ENCODE measurements around a stretch of chr6.

GRCh38 chr6:38155662-38156475, 336.3 kb downstream of the ZFAND3 start:
- PRO-cap: no peak

DNA sequence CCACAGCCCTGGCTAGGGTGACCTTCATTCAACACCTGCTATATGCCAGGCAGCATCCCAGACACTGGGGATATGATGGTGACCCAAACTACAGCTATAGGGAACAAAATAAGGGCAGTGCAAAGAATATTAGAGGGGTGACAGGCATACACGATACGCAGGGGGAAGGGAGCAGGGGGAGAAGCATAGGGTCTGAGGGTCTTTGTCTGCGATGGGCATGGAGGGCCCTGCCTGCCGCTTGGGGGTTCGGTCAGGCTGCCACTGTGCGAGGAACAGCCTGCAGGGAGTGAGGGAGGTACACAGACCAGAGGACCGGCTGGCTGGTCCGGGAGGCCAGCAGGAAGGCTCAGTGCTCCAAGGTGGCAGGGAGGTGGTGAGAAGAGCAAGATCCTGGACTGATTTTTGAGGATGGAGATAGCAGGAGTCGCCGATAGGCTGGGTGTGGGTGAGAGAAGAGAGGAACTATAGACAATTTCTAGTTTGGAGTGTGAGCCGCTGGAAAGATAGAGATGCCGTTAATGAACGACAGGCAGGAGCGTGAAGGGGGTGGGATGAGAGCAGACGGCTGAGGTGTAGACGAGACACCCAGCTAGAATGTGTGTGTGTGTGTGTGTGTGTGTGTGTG, 338.4 kb downstream of the ZFAND3 start:
- PRO-cap: no peak

DNA sequence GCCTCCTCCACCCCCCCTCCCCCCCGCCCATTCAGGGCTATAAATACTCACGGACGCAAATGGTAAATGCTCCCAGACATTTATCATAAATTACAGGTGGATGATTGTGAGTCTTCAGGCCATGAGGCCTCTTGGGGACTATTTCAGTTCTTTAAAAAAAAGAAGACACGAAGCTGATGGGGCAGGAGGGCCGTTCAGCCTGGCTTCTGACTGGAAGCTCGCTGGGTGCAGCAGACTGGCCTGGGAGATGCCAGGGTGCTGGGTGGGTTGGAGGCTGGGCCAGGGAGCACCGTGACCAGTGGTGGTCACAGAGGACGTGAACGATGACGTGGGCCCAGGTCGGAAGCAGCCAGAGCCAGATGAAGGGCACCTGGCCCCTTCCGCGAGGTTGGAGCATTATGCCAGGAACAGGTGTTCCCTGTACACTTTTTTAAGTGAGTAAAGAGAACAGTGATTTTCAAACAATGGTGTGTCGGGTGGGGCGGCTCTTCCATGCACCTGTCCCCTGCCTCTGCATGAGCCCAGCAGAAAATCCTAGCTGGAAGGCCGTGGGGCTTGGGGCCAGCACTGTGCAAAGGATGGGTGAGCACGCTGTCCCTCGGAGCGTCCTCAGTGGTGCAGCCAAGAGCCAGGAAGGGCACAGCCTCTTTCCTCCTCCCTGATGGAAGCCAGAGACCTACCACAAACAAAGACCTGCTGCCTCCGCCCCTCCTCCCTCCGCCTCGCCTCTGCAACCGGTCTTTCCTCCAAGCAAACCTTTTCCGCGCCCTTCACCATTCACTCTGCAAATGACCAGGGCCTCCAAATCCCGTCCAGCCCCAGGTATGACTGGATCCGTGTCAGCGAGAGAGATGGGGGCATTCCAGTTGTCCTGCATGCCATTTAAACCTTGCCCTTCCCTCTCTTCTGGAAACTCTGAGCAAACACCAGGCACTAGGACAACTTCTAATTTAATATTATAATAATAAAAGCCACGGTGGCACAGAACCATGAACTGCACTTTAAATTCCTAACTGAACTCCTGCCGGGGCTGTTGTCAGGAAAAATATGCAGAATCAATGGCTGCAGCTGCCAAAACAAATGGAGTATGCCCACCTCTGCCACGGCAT, 350.6 kb downstream of the ZFAND3 start:
- PRO-cap: no peak

GRCh38 chr6:38357788-38358533, 281.8 kb downstream of the BTBD9 start:
- PRO-cap: no peak

GRCh38 chr6:38443512-38444566, 195.9 kb downstream of the BTBD9 start:
- PRO-cap: no peak

- PRO-cap: no peak
Observed at GRCh38 chr6:38503238-38504237, 136.2 kb downstream of the BTBD9 start.

GRCh38 chr6:38699805-38700629, 2.9 kb downstream of the GLO1 start:
- PRO-cap: no peak

- PRO-cap: no peak
Observed at GRCh38 chr6:39115358-39115796, 391 bp upstream of the SAYSD1 start.

DNA sequence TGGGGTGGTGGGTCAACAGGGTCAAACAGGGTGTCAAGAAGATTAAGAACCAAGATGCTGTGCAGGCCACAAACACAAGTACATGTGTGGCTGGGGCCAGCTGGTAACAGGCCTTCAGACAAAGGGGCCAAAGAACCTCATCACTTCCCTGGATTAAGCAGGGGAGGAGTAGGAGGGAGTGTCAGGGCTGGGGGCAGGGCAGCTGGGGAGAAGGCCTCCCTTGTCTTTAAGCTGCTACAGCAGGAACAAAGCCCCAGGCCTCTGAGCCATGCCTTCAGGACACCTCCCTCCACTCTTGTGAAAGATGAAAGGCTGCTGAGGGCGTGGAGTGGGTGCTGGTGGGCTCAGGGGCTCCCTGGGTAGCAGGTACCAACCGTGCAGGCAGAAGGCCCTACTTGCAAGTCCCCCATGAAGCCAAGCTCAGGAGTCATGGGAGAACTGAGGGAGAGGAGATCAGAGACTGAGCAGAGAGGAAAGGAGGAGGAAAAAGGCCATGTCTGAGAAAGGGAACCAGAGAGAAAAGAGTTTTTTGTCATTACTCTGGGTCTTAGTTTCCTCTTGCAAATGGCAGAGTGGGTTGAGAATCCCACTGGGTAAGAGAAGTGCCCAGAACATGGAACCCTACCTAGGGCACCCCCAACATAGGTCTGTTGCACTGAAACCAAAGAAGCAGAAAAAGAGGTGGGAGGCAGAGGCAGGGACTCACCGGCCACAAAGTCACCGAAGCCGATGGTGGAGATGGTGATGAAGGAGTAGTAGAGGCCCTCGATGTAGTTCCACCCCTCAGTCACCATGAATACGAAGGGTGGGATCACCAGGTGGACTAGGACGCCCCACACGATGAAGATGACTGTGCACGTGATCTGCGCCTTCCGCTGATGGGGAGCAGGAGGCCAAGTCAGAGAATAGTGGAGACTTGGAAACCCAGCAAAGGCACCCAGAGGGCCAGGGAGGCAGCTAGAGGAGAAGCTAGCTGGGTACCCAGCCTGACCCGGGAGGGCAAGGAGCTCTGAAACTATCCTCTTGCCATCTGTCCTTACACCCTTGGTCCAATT, 35.5 kb downstream of the KCNK5 start:
- PRO-cap: no peak

GRCh38 chr6:39203520-39204516, 25.5 kb downstream of the KCNK5 start:
- PRO-cap: no peak

- PRO-cap: no peak
Observed at GRCh38 chr6:39226139-39226482, 3.2 kb downstream of the KCNK5 start.

GRCh38 chr6:39281117-39281907, 32.9 kb downstream of the KCNK17 start:
- PRO-cap: no peak

GRCh38 chr6:39812286-39813387, 20.5 kb downstream of the DAAM2 start:
- PRO-cap: no peak

DNA sequence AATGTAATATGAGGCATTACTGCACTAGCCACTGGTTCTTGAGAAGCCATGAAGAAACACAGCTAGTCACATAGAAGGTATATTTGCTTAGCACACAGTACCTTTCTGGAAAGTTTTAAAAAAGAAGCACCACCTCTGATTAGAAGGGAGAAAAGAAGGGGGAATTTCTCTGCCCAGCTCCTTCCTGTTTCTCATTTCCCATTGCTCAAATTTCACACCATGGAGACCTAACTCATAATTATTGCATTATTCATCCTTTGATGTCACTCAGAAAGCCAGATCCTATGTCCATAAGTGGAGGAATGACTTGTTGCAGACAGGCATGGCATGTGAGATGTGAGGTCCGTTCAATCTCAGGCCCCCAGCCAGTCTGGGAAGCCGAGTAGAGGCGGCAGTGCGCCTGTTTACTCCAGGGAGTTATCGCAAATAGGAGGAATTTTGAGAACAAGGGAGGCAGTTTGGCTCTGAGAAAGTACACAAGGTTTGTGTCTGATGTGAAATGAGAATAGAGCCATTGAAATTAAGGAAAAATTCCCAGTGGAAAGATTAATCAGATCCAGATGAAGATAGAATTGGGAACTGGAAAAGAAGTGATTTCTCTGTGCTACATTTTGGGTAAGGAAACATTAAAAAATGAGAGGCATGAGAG, 26.9 kb upstream of the MOCS1 start:
- PRO-cap: no peak

DNA sequence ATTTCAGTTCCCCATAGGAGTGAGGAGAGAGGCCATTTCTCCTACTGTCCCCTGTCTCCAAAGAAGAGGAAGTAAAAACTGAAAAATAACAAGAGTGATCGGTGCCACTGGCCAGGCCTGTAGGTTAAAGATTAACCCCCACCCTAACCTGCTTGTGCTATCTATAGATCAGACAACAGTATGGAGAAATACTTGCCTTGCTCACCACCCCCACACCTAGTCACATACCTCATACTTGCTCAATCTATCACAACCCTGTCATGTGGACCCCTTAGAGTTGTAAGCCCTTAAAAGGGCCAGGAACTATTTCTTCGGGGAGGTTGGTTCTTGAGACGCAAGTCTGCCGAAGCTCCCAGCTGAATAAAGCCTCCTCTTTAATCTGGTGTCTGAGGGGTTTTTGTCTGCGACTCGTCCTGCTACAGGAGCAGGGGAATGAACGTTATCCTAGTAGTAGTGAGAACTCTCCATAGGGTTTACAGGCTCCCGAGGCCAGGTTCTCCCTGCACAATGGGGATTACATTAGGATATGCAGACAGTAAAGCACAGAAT, 204.2 kb upstream of the MOCS1 start:
- PRO-cap: no peak

DNA sequence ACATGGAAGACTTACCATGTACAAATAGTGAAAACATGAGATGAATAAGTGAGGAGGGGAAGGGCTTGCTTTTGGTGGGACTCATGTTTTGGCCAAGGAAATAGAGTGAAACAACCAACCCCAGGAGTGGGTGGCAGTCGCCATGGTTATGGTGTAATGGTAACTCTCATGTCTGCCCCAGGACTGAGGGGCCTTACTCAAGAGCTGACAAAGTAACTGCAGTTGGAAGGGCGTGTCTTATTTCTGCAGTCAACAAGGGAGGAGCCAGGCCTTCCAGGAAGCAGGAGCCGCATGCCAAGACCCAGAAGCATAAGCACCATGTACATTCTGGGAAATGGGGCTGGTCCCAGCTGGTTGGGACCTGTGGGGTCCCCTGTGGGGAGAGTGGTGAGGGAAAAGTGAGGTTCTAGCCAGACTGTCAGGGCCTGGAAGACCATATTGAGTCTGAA, 108.4 kb downstream of the UNC5CL start:
- PRO-cap: no peak

GRCh38 chr6:40996445-40997271, 42.4 kb downstream of the UNC5CL start:
- PRO-cap: no peak

DNA sequence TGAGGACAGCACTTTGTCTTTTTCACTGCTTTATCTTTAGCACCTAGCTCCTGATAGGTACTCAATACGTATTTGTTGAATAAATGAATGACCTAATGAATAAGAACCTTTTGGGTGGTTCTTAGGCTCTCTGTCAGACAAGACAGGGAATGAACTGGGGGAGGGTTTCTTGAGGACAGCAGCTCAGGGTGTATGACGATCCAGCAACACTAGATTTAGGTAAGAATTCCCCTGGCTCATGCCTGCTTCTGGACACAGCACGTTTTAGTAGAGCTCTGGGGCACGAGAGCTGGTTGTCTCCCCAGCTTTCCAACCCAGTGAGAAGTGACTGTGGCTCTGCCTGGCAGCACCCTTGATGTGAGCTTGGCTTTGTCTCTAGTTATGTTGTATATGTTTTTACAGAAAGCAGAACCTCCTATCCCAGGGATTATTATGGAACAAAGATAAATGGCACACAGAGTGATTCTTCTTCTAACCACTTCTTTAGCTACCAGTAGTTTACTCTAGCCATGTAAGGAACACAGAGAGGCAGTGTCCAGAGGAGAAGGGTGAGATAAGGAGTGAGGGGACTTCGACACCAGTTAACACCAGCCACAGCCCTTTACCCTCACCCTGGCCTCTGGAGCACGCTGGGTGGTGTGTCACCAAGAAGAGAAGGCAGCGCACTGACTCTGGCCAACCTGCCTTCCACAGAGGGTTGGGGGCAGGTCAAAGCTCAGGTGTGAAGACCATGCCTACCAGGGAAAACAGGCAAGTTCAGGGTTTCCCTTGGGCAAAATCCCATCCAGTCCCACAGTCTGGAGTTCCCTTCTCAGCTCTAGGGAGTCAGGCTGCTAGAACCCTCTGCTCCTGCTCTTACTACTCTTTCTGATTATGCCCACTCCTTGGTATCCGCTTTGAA, 3.9 kb downstream of the APOBEC2 start:
- PRO-cap: no peak

DNA sequence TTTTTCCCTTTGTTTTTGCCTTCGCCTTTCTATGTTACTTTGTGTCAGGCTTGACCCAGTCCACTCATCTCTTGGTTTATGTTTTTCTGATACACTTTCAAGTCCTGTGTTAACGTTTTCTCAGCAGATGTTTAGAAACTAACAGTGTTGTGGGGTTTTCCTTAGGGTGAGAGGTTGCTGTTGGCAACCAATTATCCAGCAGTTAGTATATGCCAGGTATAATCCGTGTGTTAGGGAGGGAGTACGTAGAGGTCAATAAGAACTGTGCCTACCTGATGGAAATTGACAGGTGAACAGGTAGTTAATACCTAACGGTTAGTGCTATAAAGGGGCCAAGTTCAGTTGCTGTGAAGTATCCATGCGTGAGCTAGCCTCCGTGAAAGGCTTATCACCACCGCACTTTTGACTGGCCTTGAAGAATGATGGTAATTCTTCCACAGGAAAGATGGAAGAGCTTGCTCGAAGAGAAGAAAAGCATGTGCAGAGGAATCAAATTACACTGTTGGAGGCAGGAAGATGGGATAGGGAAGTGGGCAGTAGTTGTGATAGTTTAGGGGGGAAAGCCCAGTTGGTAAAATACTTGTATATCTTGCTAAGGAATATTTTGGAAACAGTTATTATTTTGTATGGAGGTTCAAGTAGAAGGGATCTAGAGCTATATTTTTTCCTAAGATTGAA, 1.5 kb downstream of the NFYA start:
- PRO-cap: no peak

GRCh38 chr6:41075159-41075449, 2.3 kb downstream of the NFYA start:
- PRO-cap: no peak

All from ascending aorta (tissue), 1 donor.